Psoas muscle (tissue), 2 donors: ENCODE measurements around a stretch of chr12.

GRCh38 chr12:115949163-115949499, 328.4 kb downstream of the MED13L start:
- PRO-cap, 2 experiments = no peak in any of the 2 experiments

DNA sequence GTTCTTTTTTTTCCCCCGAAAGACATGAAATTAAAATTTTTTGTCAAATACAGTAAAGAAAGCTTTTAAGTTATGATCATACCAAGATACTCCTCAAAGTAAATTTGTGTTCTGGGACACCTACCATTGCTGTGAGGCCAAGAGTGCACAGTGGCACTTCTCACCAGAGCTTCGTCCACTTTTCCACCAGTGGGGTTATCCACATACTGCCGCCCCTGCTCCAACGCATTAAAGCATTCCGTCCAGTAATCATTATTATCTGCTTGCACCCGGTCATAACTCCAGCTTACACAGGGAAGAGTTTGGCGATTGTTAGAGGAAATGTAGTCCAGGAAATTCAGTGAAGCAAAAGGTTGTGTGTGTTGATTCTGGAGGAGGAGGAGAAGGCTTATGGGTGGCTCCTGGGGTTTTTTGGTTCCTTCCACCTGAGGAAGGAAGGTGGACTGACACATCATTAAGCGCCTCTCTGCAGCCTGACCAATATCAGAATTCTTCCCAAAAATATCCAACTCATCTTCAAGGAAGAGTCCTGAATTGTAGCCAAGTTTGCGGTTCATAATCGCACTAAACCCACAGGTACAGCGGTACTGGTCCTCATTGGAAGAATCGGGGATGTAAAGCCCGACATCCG, 286.5 kb downstream of the MED13L start:
- PRO-cap, 2 experiments = no peak in any of the 2 experiments

DNA sequence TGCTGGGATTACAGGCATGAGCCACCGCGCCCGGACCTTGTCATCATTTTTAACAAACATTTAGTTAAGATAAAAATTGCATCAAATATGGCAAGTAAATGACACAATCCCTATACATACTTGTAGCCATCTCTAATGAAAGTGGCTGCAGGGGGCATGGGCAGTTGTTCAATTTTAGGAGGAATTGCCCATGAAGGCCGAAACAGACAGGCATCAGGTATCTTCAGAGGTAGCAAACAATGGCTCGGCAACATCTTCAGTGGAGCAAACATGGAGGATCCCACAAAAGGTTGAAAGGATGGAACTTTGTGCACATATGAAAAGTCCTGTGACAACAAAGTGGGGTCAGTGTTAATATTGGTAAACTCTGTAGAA, 281.1 kb downstream of the MED13L start:
- PRO-cap, 2 experiments = no peak in any of the 2 experiments

GRCh38 chr12:116127831-116128317, 149.6 kb downstream of the MED13L start:
- PRO-cap, 2 experiments = no peak in any of the 2 experiments

- PRO-cap, 2 experiments = no peak in any of the 2 experiments
Measured at GRCh38 chr12:116143632-116144297, 133.7 kb downstream of the MED13L start.

GRCh38 chr12:116144629-116145768, 132.5 kb downstream of the MED13L start:
- PRO-cap, 2 experiments = no peak in any of the 2 experiments

DNA sequence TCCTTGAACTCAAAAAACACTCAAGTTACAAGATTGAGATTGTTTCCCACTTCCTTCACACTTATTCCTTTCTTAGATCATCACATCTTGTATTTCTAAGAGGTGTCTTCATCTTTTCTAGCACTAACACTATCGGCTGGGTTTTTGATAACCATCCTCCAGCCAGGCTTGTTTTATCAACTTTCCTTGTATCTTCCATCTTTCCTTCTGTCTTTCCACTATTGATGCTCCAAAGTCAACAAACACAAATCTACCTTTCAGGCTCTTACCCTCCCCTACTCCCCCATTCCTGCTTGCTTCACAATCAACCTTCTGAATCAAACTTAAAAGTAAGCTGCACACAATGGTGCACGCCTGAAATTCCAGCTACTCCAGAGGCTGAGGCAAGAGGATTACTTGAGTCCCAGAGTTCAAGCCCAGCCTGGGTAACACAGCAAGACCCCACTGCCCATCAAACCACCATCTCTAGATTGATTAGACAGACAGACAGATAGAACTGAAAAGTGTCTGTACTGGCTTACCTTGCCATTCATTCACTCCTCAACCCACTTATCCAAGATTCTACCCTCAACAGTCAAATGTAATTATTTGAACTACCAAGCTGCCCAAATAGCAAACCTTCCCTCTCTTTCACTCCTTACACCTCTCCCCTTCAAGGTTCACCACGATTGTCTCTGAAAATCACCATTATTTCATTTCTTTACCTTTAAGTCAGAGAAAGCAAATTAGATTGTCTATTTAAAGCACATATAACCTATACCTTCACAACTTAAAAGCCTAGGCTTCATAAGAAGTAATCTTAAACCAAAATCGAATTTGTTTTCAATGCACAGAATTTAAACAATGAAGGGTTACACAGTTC, 12.7 kb downstream of the MED13L start:
- PRO-cap, 2 experiments = no peak in any of the 2 experiments

- PRO-cap, 2 experiments = peak in 1 of 2 experiments; most common plus-strand start chr12:116276503 (in 1); most common minus-strand start chr12:116276450 (in 1)
Measured at GRCh38 chr12:116276326-116276531, 1.3 kb downstream of the MED13L start.

DNA sequence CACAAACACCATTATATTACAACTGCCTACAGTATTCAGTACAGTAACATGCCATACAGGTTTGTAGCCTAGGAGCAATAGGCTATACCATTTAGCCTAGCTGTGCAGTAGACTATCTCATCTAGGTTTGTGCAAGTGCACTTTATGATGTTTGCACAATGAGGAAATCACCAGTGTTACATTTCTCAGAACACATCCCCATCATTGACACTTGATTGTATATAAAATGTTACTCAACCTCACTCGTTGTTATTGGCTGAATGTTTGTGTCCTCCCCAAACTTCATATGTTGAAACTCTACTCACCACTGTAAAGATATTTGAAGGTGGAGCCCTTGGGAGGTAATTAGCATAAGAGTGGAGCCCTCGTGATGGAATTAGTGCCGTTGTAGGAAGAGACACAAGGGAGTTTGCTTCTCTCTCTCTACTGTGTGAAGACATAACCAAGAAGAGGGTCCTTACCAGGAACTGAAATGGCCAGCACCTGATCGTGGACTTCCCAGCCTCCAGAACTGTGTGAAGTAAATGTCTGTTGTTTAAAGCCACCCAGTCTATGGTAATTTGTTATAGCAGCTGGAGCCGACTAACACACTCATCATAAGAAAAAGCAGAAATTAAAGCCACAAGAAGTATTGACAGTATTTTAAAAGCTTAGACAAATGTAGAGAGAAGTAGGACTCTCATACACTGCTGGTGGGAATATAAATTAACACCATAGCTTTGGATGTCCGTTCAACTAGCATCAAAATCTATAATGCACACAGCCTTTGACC, 3.3 kb upstream of the MED13L start:
- PRO-cap, 2 experiments = no peak in any of the 2 experiments

DNA sequence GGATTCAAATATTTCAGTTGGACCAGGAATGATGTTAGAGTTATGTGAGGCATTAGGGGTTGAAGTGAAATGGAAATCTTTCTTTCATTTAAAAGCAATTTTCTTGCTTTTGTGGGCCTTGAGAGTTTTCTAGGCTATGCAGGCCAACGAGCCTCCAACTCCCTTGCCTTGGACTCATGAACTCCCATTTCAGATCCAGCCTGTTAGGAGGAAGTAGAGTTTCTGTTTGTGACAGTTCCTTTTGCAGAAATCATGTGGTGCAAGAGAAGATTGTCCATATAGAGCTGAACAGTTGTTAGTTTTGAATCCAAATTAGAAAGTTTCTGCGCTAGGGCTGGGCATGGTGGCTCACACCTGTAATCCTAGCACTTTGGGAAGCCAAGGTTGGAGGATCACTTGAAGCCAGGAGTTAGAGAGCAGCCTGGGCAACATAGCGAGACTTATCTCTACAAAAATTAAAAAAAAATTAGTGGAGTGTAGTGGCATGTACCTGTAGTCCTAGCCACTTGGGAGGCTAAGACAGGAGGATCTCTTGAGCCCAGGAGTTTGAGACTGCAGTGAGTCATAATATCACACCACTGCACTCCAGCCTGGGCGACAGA, 47.3 kb upstream of the MED13L start:
- PRO-cap, 2 experiments = no peak in any of the 2 experiments

GRCh38 chr12:116385545-116386287, 108.2 kb upstream of the MED13L start:
- PRO-cap, 2 experiments = no peak in any of the 2 experiments

GRCh38 chr12:116582694-116582972, 23.5 kb downstream of the MAP1LC3B2 start:
- PRO-cap, 2 experiments = no peak in any of the 2 experiments

- PRO-cap, 2 experiments = no peak in any of the 2 experiments
Measured at GRCh38 chr12:116736967-116737439, 866 bp downstream of the SPRING1 start.

GRCh38 chr12:116818002-116818834, 63.0 kb downstream of the HRK start:
- PRO-cap, 2 experiments = no peak in any of the 2 experiments

GRCh38 chr12:116876115-116876876, 4.9 kb downstream of the HRK start:
- PRO-cap, 2 experiments = no peak in any of the 2 experiments

- PRO-cap, 2 experiments = no peak in any of the 2 experiments
Measured at GRCh38 chr12:117051360-117051999, 47.7 kb downstream of the TESC start.

DNA sequence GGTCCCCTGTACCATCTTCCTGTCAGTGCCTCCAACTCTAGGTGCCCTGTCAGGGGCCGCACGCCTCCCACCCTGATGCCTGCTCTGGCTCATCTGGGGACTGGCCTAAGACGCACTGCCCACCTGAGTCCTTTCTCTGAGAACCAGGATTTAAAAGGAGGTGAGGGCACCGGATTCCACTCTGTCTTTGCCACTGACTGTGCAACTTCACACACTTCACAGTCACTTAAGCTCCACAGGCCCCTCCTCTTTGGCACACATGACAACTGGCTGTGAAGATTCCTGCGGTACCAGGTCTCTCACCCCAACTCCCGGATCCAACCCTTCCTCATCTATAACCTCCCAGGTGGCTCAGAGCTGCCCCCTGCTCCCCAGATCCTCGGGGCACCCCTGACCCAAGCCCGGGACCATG, 45.4 kb downstream of the TESC start:
- PRO-cap, 2 experiments = no peak in any of the 2 experiments

DNA sequence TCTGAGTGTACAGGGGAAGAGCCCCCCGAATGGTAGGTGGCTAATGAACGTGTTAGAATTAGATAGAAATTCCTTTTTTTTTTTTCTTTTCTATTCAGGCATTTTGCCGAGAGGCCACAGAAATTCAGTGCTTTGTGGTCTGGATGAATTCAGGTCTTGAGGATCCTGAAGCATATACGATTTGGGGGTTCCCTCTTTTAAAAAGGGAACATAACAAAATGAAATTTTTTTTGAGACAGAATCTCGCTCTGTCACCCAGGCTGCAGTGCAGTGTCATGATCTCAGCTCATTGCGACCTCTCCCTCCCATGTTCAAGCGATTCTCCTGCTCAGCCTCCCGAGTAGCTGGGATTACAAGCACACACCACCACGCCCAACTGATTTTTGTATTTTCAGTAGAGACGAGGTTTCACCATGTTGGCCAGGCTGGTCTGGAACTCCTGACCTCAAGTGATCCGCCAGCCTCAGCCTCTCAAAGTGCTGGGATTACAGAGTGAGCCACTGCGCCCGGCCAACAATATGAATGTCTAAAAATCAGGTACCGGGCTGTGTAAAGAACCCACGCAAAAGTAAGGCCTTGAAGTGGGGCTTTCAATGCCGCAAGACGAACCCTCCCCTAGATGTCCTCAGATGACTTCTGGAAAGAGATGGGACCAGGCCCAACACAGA, 30.1 kb downstream of the TESC start:
- PRO-cap, 2 experiments = no peak in any of the 2 experiments

GRCh38 chr12:117685348-117686090, 283.3 kb downstream of the KSR2 start:
- PRO-cap, 2 experiments = no peak in any of the 2 experiments

GRCh38 chr12:118033453-118034108, 17.1 kb downstream of the RFC5 start:
- PRO-cap, 2 experiments = no peak in any of the 2 experiments